WTC11 (cell line): ENCODE data around the gene KCNK13.

DNA sequence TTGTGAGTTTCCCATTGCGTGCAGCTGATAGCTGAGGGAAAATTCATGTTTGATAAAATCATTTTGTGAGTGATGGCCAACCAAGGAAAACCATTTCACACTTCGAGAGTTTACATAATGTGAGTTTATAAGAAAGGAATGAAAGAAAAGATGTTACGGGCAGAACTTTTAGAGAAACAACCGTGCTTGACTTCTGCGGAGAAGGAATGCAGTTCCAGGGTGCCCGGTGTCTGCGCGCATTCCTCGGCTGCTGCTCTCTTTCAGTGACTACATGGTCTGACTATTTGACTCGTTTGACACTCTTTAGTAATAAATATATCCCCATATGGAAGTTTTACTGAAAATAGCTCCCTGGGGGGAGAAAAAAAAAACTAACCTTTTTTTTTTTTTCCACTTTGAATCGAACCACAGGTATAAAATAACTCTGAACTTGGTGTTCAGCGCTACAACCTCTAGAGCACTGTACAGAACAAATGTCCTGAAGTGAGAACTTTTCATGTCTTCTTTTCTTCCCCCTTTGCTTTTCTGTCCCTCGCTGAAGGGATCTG lies 140.7 kb downstream of the EFCAB11 start:
- PRO-cap, result no peak

- PRO-cap, result no peak
These were observed 51.7 kb downstream of the EFCAB11 start for GRCh38 chr14:89902945-89903144.

GRCh38 chr14:90061548-90062156 lies at the start of gene KCNK13:
TSS of gene KCNK13 (plus strand) at chr14:90061994.
- PRO-cap, result no peak

- PRO-cap, result no peak
These were observed 16.4 kb downstream of the PSMC1 start for GRCh38 chr14:90272558-90273275.

DNA sequence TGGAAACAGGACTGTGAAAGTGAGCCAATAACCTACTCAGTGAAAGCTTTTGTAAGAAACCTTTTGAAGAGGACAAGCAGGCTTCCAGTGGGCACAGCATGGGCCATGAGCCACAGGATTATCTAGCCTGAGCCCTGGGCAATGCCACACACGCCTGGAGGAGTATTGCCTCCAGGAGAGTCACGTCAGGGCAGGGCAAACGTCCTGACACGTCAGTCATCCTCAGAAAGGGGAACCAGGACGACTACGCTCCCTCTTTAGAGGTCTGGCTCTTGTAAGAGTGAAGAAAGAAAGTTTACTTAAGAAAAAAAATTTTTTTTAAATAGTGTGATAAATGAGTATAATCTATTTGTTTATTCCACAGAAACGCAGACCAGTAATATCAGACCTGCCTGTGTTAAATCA lies 32.2 kb downstream of the NRDE2 start:
- PRO-cap, result no peak

DNA sequence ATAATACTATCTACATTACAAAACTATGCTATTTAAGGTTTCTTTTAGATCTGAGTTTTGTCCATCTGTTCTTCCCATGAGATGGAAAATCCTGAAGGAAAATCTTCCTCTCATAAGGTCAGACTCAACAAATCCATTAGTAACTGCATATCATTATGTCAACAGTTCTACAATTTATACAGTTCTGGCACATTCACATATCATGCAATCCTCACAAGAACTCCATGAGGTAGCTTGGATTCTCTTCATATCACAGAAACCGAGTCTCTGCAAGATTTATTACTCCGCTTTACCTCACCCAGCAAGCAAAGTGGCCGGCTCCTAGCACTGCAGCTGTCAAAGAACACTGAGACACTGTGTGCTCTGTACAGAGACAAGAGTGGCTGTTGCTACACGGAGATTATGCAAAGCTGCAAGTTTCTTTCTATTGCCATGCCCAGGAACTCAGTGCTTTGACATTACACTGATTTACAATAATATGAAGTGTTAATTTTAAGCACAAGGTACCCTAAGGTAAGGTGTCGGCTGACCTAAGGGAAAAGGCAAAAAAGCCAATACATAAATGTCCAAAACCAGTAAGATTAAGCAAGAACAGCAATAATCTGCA lies 15.4 kb upstream of the CALM1 start:
- PRO-cap, result no peak

DNA sequence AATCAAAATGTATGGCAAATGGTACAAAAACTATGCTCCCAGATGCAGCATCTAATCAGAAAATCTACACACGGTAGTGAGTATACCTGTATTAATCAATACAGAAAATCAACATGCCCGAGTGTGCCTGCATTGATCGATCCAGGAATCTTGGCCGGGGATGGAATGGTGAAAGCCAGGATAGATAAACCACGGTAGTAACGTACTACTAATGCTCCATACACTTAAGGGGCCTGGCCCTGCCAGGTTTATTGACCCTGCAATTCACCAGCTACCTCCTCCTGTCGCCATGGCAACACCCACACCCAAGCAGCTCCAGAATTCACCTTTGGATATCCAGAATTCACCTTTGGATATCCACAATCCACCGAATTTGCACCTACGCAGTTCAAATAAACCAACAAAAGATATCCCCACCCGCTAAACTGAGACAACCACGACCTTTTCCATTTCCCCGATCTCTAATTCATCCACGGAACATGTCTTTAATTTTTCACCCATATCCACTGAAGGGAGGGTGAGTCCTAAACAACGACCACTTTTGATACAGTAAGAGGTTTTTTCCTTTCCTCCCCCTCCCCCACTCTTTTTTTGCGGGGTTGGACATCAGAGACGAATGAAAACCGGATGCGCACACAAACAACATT lies 14.8 kb upstream of the CALM1 start:
- PRO-cap, result no peak

DNA sequence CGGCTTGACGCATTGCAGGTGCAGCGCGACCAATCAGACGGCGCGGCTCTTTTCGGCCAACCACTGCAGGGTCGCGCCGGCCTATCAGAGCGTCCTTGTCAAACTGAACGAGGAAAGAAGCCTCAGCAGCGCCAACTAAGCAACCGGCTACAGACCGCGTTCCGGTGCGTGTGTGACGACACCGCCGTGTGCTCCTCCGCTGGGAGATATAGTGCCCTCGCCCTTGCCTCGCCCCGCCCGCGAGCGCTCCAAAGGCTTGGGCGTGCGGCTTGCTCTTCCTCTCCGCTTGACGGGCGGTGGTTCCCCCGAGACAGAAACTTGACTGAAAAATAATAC lies 13.6 kb upstream of the CALM1 start:
- PRO-cap, result bidirectional peak, plus-strand start at position 150 of the sequence, minus-strand start outside the sequence

GRCh38 chr14:90404959-90405286 lies 8.1 kb downstream of the CALM1 start:
- PRO-cap, result no peak

DNA sequence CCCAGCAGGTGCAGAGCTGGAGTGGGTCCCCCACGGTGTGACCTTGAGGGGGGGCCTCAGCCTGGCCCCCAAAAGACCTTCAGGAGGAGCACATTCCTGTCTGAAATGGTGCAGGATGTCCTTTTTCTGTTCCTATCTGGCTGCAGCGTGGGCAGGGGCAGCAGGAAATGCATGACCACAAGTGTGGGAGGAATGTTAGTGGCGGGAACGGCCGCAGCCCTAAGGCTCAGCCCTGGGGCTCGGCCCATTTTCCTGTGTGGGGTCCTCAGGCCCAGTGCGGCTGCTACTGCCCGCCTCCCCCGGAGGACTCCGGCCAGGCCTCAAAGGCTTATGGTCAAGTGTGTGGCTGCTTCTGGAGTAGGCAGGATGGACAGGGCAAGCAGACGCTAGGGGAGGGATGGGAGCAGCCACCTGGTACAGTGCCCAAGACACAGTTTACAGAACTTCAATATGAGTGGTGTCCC lies 137.3 kb downstream of the CALM1 start:
- PRO-cap, result no peak

DNA sequence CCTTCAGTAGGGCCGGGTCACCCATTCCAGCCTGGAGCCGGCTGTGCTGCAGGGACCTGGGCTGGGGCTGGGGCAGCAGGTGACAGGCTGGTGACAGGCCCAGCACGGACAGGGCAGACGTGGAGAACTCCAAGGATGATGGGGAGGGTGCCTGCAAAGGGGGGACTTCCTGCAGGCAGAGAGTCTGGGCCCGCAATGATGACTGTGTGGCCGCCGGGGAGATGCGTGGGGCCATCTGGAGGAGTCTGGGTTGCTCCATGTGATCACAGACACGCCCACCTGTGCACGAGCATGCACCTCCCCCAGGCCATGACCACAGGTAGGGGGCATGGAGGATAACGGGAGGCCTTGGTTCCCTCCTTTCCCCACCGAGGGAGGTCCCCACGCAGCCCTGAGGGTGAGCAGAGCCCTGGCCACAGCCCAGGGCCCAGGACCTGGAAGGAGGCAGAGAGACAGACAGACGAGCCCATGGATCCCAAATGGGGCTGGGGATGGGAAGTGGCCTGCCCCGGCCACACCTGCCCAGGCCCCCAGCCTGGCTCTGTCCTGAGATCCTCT lies 138.0 kb downstream of the CALM1 start:
- PRO-cap, result no peak

GRCh38 chr14:90536535-90537315 lies 139.9 kb downstream of the CALM1 start:
- PRO-cap, result no peak

DNA sequence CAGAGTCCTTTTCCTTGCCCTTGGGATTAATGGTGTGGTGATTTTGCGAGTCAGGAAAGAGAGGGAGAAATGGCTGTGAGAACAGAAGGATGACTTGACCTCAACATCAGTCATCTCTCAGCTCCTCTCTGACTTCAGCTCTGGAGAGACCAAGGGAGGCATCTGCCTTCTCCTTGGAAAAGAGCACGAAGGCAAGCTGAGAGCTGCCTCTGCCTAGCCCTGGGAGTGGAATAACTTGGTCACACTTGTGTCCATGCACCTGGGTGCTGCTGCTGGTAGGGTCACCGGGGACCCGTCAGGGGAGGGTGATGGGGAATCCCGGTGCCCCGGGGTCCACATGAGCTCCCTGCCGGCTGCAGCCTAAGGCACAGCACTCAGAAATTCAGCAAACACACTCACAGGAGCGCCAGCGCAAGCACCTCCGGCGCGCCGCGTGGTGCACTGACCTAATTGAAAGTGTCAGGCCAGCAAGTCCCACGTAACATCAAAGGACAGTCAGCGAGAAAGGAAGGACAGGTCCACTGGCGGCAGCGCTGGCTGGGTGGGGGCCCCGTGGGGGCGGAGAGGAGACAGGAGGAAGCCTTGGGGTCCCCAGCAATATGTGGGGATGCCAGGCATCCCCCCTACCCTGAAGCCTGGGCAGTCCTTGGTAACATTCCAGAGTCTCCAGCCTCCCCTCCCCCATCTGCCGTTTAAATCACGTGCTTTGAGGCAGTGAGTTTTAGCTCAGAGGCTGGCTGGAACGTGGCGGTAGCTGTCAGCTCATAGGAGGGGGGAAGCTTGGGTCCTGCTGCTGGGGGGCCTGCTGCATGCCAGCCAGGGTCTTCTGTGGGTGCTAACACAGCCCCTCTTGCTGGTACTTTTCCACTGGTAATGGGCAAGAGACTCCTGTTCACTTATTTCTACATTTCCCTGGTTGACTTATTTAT lies 159.1 kb downstream of the CALM1 start:
- PRO-cap, result bidirectional peak, plus-strand start at position 714 of the sequence, minus-strand start at position 443 of the sequence

DNA sequence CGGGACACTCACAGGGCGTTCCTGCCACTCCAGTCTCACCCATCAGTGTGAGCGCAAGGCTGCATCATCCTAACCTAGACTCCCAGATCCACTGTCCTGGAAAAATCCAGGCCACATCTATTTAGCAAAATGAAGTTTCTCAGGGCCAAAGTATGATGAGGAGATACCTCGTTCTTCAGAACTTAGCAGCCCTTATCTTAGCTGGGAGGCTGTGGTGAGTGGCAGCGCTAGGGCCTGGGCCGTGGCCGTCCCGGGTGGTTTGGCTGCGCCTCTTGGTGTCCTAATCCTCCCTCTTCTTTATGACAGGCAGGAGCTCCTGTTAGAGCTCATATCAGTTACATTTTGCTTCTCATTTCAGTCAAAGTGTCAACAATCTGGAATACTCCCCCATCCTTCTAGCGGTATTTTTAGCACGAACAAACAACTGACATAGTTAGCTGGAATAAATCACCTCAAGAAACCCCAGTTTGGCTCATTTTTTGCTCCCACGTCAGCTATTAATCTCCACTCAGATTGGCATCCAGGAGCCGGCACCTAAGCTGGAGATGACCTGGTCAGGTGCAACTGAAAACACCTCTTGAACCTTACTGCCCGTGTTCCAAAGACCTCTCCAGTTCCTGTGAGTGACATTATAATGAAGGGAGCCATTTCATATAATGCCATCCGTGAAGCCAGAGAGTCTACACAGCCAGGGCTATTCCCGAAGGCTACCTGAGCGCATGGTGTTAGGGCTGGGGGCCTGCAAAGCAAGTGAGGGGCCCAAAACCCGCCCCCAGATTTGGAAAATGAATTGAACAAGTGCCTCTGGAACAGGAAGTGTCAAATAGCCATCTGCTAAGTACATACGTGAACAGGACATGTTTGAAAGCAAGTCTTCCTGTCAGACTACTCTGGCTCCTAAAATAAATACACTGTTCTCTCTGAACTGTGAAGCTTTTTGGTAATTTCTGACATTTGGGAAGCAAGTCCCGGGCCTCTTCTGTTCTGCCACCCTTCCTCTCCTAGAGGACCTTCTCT lies 188.6 kb downstream of the TTC7B start:
- PRO-cap, result no peak

- PRO-cap, result no peak
These were observed 185.1 kb downstream of the TTC7B start for GRCh38 chr14:90631105-90631624.

- PRO-cap, result no peak
These were observed 119.2 kb downstream of the TTC7B start for GRCh38 chr14:90696760-90697623.

- PRO-cap, result no peak
These were observed 94.3 kb downstream of the TTC7B start for GRCh38 chr14:90721983-90722321.

DNA sequence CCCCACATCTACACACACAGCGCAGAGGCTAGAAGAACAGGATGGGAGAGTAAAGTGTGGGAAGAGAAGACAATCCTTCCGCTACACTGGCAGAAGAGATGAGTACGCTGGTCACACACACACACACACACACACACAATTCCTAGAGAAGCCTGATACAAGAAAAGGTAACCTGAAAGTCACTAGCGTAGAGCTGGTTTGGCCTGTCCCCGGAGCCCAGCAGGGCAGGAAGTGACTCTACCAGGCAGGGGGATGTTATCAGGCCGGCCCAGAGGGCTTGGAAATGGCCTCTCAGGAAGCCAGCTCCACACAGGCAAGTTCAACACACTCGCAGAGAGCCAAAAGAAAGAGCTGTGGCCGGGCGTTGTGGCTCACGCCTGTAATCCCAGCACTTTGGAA lies 12.5 kb downstream of the TTC7B start:
- PRO-cap, result no peak

DNA sequence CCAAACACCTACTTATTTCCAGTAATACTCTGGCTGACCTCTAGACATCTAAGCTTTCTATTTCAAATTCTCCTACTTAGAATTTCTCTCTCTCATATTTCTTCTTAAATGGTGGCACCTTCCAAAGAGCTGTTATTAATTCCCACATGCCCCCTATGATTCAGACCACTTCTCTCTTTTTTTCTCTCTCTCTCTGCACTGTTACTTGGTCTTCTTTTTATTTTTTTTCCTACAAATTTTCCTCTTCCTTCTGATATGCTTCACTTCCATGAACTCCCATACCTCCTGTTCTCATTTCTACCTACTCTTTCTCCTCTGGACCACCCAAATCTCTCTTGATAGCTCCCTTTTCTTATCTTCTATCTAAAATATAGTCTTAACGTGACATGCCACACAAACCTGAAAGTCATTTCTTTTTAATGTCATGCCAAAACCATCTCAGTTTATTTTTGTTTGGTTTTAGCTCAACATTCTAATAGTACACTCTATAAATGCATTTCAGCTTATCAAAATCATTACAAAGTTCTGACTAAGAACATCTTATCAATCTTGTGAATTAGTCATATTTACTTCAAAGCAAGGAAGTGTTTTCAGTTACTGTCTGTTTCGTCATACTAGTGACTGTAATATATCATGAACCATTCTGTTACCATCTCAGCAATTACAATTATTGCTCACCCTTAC lies 90.6 kb downstream of the RPS6KA5 start:
- PRO-cap, result no peak

- PRO-cap, result no peak
These were observed 51.3 kb downstream of the RPS6KA5 start for GRCh38 chr14:91009094-91009489.